Cardiac fibroblast (primary cell): Measurements from ENCODE around the genes TSPYL4, CALHM5, RSPH4A and KPNA5.

DNA sequence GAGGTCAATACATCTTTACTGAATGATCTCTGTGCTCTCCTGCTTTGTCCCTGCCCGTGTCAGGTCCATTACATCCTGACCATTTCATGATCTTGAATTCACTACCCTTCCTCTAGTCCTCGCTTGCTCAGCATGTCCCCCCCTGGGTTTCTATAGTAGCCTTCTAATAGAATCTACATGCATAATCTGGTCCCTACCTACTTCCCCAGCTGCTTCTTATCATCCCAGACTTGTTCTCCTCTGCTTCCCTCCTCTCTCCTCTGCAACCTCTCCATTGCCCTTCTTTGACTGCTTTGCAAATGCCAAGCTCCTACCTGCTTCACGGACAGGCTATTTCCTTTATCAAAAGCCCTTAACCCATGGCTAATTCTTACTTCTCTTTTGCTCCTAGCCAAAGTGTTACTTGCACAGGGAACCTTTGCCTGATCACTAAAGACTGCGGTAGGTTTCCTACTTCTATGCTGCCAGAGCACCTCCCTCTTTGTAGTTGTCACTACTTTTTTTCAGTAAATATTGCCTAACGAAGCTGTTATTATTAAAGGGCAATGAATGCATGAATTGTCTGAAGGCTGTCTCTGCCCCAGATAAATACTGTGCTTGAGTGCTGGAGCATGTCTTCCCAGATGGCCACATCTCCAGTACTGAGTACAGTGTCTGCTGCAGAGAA lies 73.3 kb upstream of the TRAF3IP2 start:
- RRBS = no CpG with 5 or more reads among the region's 5 CpGs

GRCh38 chr6:111714916-111715816 lies 109.5 kb upstream of the TRAF3IP2 start:
- RRBS = no CpG with 5 or more reads among the region's 13 CpGs

- RRBS = no CpG with 5 or more reads among the region's 13 CpGs
These were observed 15.8 kb upstream of the FYN start for GRCh38 chr6:111888684-111889791.

DNA sequence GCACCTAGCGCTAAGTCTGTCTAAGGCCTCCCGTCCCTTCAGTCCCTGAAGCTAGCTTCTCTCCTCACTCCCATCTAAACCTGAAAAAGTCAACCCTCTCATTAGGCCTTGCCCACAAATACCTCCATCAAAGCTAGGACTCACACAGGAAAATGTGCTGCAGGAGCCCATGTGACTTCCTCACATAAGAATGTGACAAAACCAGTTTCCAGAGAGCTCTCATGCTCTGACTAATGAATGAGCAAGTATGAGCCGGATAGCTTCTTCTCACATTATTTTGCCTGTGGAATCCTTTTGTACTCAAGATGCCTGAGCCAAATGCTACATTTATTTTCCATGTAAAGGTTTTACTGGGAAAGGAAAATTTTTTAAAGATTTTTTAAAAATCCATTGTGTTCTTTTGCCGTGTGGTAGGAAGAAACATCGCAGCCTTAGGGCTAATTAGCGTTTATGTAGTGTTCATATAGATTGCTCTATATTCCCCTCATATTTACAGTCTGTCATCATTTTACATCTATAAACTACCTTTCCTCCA lies 68.7 kb upstream of the CCN6 start:
- RRBS = no CpG with 5 or more reads among the region's 6 CpGs

- RRBS = no CpG with 5 or more reads among the region's 4 CpGs
These were observed 49.1 kb upstream of the CCN6 start for GRCh38 chr6:112004717-112005218.

GRCh38 chr6:112018474-112019420 lies 35.2 kb upstream of the CCN6 start:
- RRBS = no CpG with 5 or more reads among the region's 12 CpGs

GRCh38 chr6:112181122-112181401 lies 73.3 kb downstream of the LAMA4 start:
- RRBS = no CpG with 5 or more reads among the region's 4 CpGs

- RRBS = no CpG with 5 or more reads among the region's 2 CpGs
These were observed 44.4 kb upstream of the LAMA4 start for GRCh38 chr6:112298681-112299279.

- RRBS = no CpG with 5 or more reads among the region's 18 CpGs
These were observed 813 bp downstream of the MARCKS start for GRCh38 chr6:113857915-113858400.

GRCh38 chr6:113860467-113860706 lies 3.2 kb downstream of the MARCKS start:
- RRBS = no CpG with 5 or more reads among the region's 13 CpGs

GRCh38 chr6:114341939-114342755 lies 676 bp downstream of the HS3ST5 start:
- RRBS = under 1% methylated on average over 15 of the region's 93 CpGs

DNA sequence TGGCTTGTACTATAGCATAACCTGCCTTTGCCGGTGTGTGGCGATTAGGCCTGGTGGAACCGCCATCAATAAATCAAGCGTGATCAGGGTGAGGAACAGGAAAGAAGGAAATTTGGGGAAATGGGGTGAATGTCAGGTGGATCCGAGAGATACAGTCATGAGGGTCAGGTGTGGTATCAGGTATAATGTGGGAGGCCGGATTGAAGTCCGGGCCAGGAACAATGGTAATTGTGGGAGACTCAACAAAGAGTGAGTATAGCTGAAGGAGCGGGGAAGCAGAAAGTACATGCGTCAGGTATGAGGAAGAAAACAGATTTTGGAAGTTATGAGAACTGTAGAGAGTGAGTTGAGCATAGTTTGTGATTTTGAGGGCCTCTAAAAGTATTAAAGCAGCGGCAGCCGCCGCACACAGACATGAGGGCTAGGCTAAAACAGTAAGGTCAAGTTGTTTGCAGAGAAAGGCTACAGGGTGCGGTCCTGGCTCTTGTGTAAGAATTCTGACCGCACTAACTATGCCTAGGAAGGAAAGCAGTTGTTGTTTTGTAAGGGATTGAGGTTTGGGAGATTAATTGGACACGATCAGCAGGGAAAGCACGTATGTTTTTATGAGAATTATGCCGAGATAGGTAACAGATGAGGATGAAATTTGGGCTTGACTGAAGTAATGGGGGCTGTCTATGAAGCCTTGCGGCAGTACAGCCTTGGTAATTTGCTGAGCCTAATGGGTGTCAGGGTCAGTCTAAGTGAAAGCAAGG lies 81.5 kb upstream of the HS3ST5 start:
- RRBS = no CpG with 5 or more reads among the region's 18 CpGs

- RRBS = no CpG with 5 or more reads among the region's 2 CpGs
These were observed 32.8 kb downstream of the TSPYL4 start for GRCh38 chr6:116221006-116221450.

DNA sequence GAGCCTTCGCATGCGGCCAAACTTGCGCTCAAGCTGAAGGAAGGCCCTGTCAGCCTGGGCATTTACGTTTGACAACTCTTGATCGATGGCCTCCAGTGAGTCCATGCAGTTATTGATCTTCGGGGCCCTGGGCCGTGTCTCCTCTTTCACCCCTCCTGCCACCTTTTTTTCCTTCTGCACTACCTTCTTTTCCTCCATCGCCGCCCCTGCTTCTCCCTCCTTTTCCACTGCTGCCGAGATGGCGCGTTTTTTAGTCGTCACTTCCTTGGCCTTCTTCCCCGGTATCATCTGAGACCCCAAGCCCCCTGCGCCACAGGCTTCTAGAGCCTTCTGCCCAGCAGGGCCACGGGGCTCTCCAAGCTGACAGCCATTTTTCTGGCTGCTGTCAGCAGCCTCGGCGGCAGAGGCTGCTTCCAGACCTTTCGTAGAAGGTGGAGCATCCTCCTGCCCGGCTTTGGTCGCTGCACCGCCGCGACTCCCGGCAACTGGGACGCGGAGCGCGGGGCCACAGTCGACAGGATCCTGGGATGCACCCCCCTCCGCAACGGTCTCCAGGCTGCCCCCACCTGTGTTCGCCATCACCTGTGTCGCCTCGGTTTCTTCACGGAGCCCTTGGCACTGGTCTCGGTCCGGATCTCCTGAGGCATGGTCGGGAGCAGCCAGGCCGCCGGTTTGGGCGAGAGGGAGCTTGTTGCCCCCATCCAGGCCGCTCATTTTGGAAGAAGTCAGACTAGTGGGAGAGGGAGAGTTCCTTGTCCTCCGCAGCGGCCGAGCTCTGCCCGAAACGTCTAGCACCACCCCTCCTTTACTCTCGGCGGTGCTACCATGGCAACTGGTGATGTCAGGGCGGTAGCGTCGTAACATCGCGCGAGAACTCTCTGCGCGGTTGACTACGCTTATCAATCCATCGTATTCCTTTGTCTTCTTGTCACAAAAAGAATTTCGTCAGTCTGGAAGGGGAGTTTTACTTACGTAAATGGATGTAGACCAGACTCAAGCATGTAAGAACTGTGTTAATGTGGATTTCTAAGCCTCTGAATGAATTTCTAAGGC lies at the start of gene TSPYL4:
TSS of gene TSPYL4 (minus strand) at position 781 of the 1,053 bp plus-strand sequence.
- RRBS = 0% methylated on average over 2 of the region's 62 CpGs

GRCh38 chr6:116380931-116381524 lies 10.3 kb downstream of the DSE start:
- RRBS = no CpG with 5 or more reads among the region's 3 CpGs

GRCh38 chr6:116385352-116385831 lies 14.6 kb downstream of the DSE start:
- RRBS = no CpG with 5 or more reads among the region's 3 CpGs

DNA sequence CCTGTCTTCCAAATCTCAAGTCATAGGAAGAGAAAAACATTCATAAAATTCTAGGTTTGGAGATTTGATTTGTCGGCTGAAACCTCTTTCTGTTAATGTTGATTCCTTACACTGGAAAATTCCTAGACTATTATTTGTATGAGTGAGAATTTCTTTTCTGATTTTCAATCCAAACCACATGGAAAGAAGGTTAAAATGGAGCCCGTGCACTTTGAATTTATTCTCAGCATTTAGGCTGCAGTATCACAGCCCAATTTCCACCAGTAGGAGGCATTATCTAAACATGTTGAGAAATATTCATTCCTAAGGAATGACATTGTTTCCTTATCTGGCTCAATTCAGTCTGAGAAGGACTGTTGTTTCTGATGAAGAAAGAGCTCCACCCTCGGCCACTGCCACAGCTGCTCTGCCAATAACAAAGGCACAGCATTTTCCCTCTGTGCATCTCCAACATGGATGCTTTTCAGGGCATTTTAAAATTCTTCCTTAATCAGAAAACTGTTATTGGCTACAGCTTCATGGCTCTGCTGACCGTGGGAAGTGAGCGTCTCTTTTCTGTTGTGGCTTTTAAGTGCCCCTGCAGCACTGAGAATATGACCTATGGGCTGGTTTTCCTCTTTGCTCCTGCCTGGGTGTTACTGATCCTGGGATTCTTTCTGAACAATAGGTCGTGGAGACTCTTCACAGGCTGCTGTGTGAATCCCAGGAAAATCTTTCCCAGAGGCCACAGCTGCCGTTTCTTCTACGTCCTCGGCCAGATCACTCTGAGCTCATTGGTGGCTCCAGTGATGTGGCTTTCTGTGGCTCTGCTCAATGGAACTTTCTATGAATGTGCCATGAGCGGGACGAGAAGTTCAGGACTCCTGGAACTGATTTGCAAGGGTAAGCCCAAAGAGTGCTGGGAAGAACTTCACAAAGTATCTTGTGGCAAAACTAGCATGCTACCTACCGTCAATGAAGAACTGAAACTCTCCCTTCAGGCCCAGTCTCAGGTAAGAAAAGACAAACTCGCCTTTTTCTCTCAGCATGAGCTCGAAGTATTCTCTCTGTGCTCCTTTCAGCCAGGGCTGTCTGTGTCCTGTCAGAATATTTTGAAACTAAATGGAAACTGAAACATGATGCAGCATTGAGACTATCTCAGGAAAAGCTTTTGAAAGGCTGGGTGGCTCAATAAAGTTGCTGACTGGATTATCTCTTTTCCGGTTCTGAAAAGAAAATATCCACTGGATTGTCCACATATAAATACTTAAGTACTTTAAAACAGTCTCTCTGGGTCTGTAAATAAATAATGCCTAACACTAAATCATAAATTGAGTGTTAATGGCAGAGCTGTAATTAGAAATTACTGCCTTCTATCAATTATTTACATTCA lies at the start of gene CALHM5:
TSS of gene CALHM5 (plus strand) at position 395 of the 1,372 bp plus-strand sequence.
- RRBS = no CpG with 5 or more reads among the region's 15 CpGs

DNA sequence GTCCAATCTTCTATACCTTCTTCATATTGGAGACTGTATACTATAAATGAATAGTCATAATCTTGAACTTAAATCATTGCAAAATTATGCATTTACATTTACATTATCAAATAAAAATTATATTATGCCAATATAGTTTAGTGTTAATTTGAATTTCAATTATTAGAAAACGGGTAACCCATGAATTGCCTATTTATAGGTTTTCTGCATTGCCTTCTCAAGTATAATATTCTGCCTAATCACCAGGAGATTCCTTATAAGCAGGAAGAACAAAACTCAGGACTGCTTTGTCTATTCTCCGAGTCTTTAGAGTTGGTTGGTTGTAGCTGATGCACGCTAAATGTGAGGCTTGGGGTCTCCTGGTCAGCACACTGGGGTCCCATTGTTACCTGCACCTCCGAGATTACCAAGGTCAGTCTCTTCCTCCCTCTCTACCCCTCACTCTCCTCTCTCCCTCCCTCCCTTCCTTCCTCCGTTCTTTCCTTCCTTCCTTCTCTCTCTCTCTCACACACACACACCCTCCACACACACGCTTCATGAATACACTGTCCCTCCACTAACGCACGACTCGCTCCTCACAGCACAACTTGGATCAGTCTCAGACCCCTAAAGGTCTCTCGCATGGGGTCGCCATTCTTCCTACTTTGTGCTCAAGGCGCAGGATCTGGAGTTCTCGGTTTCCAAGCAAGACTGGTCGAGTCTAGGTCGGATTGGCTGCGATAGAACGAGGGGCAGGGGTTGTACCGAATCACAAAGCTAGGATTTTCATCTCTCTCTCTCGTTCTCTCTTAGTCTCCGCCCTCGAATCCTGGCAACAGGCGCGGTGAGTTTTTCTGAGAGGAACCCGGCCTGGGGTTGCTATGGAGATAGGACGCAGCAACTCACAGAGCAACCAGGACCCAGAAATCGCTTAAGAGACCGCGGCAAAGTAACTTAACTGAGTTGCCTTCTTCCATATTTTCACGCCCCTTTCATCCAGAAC lies at the start of gene RSPH4A:
TSS of gene RSPH4A (plus strand) at position 861 of the 982 bp plus-strand sequence.
- RRBS = no CpG with 5 or more reads among the region's 29 CpGs

DNA sequence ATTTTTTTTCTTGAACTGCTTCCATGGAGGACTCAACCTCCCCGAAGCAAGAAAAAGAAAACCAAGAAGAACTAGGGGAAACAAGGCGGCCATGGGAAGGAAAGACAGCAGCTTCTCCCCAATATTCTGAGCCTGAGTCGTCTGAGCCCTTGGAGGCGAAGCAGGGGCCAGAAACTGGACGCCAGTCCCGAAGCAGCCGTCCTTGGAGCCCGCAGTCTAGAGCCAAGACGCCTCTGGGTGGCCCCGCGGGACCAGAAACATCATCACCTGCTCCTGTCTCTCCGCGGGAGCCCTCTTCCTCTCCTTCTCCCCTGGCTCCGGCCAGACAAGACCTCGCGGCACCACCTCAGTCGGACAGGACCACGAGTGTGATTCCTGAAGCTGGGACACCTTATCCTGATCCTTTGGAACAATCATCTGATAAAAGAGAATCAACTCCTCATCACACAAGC lies 348 bp downstream of the RSPH4A start:
- RRBS = no CpG with 5 or more reads among the region's 18 CpGs

DNA sequence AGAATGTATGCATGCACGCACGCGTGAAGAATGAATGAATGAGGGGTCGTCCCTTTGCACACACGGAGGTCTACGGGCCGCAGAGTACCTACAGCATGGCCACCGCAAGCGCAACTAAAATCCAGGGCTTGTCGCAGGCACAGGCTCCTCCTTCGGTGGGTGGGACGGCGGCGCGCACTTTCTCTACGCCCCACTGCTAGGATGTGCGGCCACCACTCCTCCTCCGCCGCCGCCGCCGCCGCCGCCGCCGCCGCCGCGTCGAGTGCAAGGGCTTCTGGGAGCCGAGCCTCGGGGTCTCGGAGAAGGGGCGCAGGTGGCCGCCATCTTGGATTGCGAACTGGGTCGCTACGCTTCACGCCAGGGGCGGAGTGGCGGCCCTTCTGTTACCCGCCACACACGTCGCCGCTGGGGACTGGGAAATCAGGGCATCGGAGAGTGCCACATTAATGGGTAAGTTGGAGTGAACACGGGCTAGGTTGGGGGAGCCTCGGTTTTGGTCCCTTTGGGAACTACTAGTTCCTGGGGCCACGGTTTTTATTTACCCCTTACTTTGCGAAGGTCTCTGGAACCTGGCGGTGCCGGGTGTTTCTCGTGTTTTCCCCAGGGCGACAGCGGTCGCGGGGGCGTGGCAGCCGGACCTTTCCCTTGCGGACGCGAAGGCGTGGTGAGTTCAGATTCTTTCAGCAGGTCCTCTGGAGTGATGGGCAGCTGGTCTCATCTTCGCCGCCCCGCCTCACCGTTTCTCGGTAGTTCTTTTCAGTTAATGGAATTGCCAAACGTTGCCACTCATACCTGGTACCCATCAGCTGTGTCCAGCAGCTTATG lies at the start of gene KPNA5:
TSS of gene KPNA5 (plus strand) at position 323 of the 825 bp plus-strand sequence.
- RRBS = 1% methylated on average over 8 of the region's 69 CpGs